Neural progenitor cell (in vitro differentiated cells): ENCODE data around the gene PPP1R13B.

DNA sequence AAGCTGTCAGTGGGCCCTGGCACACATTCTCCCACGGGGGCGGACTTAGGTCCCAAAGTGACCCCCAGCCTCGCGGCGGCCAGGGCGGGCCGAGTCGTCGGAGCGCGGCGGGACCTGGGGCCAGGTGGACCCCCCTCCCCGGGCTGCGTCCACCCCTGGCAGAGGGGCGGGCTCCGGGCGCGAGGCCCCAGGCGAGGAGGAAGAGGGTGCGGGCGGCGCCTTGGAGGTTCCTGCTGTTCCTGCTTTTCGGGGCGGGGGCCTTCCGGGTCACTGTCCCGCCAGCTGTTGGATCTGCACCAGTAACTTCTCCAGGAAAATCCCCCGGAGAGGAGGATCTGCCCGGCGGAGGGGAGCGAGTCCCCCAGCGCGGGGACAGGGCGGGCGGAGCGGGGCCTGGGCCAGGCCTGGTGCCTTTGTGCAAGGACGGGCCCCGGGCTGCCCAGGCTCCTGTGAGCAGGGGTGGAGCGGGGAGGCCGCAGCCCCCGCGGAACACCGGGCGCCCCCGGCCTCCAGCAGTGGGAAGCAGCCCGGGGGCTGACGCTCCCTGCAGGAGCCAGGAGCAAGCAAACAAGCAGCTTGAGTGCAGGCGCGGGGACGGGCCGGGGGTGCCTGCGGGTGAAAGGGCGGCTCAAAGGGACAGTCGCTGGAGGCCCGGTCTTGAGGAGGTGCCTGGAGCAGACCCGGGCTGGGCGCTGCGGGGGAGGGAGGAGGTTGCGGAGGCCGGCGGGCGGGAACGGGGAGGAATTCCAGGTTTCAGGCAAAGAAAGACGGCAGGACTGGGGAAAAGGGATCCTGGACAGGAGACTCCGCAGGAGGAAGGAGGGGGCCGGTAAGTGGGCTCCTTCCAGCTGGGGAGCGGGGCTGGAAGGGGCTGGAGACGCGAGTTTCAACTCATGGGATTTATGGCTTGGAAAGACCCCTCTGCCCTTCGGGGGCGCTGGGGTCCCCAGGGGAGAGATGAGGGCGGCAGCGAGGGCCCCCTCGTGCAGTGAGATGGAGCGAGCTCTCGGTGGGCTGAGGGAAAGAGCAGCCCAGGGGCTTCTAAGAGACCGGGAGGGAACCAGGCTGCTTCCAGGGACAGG lies 15.5 kb downstream of the TNFAIP2 start:
- RAMPAGE, long total RNA, result no peak

DNA sequence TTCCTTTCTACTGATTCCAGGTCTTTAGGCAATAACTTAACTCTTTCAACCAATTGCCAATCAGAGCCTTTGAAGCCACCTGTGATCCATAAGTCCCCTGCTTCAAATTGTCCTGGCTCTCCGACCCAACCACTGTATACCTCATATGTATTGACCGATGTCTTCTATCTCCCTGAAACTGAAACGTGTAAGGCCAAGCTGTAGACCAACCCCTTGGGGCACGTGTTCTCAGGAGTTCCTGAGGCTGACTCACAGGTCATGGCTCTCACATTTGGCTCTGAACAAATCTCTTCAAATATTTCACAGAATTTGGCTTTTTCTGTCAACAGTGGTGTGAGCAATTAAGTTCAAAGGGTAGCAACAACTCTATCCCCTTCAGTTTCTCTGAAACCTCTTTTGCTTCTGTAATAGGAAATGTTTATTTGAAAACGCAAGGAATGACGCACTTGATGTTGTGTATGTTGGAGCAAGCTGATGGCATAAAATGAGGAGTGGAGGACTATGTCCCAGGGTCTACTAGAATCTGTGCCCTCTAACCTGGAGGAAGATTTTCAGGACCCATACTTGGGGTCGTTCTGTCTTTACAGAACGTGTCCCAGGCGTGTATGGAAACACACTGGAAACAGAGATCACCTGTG lies 49.1 kb upstream of the EIF5 start:
- RAMPAGE, long total RNA, result no peak

GRCh38 chr14:103334298-103334359 lies 92 bp downstream of the EIF5 start:
- RAMPAGE, long total RNA, result no peak

DNA sequence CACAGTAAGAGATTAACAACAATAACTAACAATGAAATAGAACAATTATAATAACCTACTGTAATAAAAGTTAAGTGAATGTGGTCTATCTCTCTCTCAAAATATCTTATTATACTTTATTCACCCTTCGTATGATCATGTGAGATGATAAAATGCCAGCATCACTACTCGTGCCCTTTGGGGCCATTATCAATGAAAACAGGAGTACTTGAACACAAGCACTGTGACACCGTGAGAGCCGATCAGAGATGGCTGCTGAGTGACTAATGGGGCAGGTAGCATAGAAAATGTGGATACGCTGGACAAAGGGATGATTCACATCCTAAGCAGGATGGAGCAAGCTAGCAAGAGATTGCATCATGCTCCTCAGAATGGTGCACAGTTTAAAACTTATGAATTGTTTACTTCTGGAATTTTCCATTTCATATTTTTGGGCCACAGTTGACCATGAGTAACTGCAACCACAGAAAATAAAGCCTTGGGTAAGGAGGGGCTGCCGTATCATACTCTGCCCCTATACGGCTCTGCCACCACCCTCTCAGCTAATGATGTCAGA lies 23.5 kb upstream of the MARK3 start:
- RAMPAGE, long total RNA, result no peak

DNA sequence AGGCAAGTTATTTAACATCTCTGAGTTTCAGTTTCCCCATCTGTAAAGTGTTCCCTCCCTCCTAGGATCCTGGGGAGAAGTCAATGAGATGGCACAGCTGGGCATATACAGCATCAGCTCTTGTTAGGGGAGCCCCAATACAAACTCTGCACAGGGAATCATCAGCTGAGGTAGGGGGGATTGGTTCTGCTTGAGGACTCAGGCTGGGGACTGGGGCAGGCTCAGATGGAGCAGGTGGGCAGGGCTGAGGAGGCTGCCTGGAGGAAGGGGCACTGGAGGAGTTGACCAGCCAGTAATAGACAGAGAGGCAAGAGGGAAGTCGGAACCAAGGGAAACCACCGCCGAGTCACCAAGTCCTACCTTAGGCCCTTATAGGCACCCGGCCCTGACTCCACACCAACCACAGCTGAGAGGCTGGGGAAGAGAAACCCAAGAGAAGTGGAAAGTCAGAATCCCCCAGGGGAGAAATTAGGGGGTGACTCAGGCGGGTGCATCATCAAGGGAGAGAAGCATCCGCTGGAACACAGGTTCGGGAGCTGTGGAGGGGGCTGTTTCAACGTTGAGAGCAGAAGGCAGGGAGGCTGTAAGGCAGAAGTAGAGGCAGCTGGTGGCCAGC lies 1.7 kb upstream of the TRMT61A start:
- RAMPAGE, long total RNA, result no peak

GRCh38 chr14:103828274-103828662 lies 19.1 kb downstream of the PPP1R13B start:
- RAMPAGE, long total RNA, result no peak

GRCh38 chr14:103847429-103848230 lies at the start of gene PPP1R13B:
PPP1R13B (minus strand) TSS chr14:103847575.
- RAMPAGE, long total RNA, result no peak

GRCh38 chr14:103861493-103862145 lies 14.2 kb upstream of the PPP1R13B start:
- RAMPAGE, long total RNA, result no peak

DNA sequence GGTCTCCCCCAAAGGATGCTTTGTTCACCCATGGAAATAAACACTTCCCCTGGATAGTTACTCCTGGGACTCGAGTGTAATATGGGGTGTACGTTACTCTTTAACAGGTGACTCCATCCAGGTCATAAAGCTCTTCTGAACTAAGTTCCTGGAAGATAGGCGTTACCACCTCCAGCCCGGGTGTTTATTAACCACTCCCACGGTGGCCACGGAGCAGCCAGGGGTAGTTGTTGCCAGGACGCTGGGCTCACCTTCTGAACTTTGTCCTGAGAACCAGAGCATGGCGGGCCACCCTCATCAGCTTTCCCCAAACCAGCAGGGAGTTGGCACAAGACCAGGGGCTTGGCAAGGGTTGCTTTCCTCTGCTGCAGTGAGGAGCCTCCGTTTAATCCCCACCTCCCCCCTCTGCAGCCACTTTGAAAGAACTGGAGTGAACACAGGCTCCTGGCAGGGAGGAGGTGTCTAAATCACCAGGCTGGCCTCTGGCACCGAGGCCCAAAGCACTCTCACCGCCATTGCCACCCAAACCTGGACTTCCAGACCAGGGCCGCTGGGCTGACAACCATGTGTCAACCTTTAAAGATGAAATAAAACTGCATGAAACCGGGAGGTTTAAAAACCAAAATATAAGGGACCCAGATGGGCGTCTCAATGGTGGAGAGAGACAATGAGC lies 24.2 kb downstream of the ATP5MJ start:
- RAMPAGE, long total RNA, result no peak

GRCh38 chr14:104082561-104083184 lies 2.8 kb upstream of the ASPG start:
- RAMPAGE, long total RNA, result no peak

GRCh38 chr14:104135969-104136499 lies 2.4 kb upstream of the KIF26A start:
- RAMPAGE, long total RNA, result no peak

- RAMPAGE, long total RNA, result no peak
Measured at GRCh38 chr14:104137499-104138164, 755 bp upstream of the KIF26A start.

DNA sequence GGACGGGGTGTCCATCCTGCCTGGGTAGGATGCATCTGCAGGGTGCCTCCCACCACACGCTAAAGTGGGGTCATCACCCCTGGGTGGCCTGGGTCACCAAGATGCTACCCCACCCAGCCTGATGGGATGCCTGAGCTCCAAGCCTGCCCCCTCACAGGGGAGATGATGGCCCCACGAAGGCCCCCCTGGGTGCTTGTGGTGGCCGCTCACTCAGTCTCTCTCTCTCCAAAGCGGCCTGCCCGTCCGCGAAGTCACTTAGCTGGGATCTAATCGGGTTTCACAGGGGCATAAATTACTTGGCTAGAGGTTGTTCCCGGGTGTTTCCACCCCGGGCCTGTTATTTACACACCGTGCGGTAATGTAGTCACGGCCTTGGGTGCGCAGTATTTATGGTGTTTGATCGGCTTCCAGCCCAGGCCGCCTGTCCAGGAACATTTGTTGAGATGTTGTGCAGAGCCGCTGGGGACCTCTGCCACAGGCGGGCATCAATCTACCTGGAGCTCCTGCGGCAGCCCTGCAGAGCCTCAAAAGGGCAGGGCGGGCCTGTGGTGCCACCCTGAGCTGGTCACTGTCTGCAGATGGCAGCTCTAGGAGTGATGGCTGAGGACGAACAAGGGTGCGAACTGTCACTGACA lies 91.1 kb downstream of the KIF26A start:
- RAMPAGE, long total RNA, result no peak

DNA sequence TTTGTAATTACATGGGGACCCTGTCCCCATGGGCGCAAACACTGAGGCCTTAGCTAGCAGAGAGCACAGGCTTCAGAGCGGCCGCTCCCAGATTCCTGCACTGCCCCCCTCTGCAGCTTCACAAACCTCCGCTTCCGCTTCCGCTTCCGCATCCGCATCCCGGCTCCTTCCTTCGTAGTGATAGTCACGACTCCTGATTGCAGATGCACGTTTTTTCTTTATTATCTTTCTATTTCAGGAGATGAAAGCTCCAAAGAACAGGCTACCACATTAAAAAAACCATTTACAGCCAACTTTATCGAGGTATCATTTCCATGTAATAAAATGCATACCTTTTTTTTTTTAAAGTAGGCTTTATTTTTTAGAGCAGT lies 129.7 kb downstream of the KIF26A start:
- RAMPAGE, long total RNA, result no peak

DNA sequence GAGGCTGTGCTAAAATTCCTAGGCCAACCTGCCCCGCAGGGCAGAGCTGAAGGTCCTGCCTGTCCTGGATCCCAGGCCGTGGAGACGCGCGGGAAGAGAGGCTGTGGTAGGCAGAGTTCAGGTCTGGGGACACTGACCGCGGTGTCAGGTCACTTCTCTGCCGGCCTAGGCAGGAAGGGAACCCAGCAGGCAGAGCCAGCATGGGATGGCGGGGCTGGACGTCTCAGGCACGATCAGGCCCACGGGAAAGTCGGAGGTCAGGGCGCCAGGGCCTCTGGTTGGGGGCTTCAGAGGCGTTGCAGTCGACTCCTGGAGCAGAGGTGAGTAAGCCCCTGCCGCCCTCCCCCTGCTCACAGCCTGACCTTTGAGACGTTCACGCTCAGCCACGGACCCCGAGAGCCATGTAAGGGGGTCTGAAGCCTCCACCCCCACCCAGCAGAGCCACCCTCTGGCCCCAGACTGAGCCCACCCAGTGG lies 142.7 kb downstream of the KIF26A start:
- RAMPAGE, long total RNA, result no peak

GRCh38 chr14:104389727-104390504 lies 189.6 kb upstream of the C14orf180 start:
- RAMPAGE, long total RNA, result no peak

DNA sequence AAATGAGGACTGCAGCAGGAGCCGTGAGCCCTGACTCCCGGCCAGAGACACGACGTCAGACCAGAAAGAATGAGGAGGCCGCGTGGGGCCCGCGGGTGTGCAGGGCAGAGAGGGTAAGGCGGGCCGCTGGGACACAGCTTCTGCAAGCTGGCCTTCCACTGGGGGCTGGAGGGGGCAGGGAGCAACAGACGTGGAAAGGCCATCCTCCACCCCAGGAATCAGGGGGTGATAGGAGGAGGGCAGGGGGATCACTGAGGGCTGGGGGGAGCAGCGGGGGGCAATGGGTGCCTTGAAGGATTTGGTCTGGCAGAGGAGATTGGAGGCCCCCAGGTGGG lies 6.8 kb downstream of the C14orf180 start:
- RAMPAGE, long total RNA, result no peak

DNA sequence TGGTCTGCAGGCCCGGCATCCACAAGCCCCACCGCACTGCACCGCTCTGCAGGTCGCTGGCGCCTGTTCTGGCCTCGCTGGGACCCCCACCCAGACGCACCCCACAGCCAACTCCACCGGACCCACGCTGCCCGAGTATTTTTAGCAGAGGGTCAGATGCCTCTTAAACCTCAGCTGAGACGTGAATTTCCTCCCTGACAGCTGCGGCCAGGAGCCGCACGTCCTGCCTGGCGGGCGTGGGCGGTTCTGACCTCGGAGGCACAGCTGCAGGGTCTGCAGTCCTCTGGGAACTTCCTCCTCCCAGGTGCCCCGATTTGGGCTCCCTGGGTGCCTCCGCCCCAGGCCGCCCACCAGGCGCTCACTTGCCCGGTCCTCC lies 29.4 kb upstream of the INF2 start:
- RAMPAGE, long total RNA, result no peak

GRCh38 chr14:104665250-104666080 lies 24.0 kb upstream of the INF2 start:
- RAMPAGE, long total RNA, result no peak

- RAMPAGE, long total RNA, result no peak
Measured at GRCh38 chr14:104706767-104707191, 17.2 kb upstream of the ADSS1 start.